Measurements from ENCODE around the gene MSH2.

DNA sequence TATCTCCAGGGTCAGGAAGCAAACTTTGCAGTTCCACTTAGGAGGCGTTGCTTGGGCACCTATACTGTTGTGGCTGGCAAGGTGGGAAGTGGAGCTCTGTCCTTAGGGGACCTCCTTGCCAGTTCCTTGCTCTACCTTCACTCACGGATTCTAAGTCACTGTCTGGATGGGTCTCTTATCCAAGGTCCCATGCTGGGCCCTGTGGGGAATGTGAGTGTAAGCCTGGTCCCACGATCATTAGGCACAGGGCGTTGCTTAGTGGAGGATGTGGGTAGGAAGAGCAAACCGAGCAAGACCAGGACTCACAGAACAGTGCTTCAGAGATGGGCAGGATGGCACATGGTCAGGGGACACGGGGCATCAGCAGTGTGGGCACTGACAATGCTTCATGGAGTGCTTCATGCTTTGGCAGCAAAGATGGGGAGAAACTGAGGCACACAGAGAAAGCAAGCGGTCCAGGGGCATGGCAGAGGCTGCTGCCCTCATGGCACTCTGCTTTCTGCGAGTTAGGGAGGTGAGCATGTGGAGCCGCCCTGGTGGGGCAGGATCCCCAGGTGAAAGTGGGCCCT, 104.8 kb downstream of the TTC7A start:
- PRO-cap, result no peak
- RAMPAGE, long total RNA, 4 experiments, result no peak in any of the 4 experiments

DNA sequence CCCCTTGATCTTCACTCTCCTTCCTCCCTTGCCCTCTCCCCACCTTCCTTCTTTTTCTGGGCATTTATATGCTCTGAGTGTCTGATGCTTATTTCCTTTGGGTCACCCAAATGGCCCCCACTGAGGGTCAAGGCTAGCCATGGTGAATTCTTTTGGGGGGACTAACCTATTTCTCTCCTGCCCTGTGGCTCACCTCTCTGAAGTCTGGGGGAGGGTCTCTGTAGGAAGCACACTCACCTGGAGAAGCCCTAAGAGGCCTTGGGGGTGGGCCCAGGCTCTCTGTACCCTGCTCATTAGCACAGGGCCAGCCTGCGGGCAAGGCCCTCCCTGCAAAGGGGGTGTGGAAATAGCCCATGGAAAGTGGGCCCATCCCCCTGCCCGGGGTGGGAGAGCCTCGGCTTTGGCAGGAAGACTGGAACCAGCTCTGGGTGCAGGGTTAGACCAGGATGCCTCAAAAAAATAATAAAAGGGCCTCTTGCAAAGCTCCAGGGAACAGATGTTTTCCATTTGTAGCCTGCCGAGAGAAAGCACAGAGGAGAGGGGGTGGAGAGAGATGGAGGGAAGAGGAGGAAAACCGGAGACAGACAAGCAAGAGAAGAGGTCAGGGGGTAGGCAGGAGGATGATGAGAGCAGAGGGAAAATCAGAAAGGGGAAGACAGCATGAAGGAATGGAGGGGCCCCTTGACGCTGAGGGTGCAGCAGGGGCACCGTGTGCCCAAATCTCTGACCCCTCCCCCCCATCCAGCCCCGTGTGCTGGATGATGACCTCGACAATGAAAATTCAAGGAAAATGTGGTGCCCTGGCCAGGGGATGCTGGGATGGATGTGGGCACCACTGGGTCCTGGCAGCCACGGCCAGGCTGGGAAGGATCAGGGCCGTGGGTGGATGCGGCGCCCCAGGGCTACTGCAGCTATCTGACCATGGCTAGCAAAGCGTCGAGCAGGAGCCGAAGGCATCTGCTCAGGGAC, 98.6 kb downstream of the STPG4 start:
- PRO-cap, result no peak
- RAMPAGE, long total RNA, 4 experiments, result no peak in any of the 4 experiments

DNA sequence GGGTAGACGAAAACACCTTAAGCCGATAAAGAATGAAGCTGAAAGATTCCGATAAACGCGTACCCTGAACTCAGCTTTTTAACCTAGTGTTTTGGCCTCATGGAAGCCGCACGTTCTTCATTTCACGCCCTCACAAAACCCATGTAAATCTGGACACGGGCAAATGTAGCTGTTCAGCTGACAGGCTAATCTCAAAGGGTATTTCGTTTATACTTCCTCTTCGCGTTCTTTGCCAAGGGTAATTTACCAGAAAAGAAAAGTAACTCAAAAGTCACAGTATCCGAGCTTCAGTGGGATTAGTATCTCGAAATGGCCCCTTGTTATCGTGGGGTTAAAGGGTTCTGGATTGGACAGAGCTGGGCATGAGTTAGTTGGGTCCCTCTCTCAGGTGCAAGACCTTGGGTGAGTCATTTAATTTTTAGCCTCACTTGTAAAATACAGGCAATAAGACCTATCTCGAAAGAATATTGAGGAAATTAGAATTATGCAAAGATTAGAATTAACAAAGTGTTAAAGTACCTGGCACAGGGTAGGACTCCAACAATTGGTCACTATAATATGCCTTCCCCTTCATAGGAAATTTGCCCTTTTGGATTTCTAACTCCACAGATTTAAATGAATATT, 841 bp upstream of the CALM2 start:
- PRO-cap, result no peak
- RAMPAGE, long total RNA, 4 experiments, result no peak in any of the 4 experiments

DNA sequence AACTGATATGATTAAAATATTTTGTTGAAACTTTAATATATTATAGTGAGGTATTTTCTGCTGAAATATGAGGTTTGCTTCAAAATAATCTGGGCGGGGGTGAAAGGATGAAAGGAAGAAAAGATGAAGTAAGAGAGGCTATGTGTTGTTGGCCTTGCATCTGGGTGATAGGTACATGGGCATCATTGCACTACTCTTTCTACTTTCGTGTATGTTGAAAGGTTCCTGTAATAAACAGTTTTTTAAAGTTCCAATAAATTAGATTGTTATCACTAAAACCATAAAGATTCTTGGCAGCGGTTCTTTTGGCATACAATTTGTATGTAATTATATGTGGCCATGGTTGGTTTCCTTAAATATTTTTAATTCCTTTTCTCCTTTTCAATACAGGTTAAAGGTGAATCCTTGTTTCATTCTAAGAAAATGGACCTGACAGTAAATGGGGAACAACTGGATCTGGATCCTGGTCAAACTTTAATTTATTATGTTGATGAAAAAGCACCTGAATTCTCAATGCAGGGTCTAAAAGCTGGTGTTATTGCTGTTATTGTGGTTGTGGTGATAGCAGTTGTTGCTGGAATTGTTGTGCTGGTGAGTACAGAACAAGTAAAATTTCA, 10.4 kb downstream of the EPCAM start:
- PRO-cap, result no peak
- RAMPAGE, long total RNA, 4 experiments, result no peak in any of the 4 experiments

DNA sequence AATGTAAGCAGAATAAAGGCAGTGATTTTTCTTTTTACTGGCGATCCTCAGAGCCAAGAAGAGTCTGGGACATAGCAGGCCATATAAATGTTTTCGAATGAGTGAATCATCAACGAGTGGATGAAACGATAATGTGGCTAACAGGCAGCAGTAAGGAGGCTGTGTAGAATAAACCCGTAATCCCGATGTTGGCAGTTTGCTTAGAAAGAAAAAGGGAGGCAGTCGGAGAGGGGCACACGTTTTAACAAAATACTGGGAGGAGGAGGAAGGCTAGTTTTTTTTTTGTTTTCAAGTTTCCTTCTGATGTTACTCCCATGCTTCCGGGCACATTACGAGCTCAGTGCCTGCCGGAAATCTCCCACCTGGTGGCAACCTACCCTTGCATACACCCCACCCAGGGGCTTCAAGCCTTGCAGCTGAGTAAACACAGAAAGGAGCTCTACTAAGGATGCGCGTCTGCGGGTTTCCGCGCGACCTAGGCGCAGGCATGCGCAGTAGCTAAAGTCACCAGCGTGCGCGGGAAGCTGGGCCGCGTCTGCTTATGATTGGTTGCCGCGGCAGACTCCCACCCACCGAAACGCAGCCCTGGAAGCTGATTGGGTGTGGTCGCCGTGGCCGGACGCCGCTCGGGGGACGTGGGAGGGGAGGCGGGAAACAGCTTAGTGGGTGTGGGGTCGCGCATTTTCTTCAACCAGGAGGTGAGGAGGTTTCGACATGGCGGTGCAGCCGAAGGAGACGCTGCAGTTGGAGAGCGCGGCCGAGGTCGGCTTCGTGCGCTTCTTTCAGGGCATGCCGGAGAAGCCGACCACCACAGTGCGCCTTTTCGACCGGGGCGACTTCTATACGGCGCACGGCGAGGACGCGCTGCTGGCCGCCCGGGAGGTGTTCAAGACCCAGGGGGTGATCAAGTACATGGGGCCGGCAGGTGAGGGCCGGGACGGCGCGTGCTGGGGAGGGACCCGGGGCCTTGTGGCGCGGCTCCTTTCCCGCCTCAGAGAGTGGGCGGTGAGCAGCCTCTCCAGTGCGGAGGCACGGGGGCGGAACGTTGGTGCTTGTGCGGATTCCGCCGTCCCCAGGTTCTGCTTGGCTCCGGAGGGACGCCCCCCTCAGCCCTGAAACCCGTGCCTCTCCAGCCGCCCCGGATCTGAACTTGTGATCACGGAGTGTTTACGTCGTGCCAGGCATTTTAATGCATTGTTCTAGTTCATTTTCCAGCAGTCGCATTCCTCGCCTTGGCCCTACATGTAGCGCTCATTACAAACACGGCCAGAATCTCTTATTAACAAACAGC, at the start of gene MSH2:
Gene MSH2, plus strand, starts transcription at position 679 of the 1,291 bp plus-strand sequence.
- PRO-cap, result bidirectional peak, plus-strand start at position 690 of the sequence, minus-strand start at position 496 of the sequence
- RAMPAGE, long total RNA, 4 experiments, result no peak in any of the 4 experiments

DNA sequence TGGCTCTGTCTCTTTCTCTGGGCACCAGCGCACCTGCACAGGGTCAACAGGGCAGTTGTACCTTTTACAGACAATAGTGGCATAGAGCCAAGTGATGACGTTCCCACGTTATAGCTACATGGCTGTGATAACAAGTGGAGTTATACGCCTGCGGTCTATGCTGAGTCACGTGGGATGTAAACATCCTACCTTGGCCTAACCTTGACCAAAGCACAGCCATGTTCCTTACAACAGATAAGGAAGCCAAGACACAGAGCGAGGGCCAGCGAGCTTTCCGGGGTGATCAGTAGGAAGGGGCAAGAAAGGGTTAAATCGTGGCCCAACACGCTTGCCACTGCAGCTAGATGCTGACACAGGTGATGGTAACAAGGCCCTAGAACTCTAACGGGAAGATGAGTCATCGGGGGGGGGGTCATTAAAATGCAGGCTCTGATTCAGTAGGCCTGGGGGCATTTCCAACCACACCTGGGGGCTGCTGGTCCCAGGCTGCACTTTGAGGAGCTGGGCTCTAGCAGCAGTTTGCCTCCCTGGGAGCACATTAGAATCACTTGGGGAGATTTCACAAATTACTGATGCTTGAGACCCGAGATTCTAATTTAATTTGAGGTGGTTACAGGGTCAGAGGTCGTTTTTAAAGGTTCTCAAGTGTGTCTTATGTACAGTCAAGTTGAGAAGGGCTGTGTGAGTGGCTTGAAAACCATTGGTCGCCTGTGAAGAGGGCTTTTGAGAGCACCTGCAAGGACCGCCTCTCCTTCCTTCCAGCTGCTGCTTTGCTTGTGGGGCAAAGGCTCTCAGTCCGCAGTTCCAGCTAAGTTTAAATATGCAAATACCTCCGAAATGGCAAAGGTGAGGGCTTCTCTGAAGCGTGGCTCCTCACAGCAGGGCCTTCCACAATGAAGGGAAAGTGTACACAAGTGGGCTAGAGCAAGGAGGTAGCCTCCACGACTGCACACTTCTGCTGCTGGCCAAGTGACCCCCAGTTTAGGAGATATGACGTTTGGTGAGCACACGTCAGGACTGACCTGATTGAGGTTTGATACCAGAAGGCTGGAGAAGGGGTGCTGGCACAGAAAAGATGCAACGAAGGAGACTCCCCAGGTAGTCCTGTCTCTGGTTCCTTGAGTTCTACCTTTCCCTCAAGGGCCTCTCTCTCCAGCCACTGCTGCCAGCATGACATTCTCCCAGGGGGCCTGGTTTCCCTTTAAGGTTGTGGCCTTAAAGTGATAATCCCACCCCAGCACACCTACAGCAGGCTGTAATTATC, 84.2 kb upstream of the KCNK12 start:
- PRO-cap, result no peak
- RAMPAGE, long total RNA, 4 experiments, result no peak in any of the 4 experiments

GRCh38 chr2:47811336-47812395, 28.7 kb downstream of the MSH6 start:
- PRO-cap, result no peak
- RAMPAGE, long total RNA, 4 experiments, result no peak in any of the 4 experiments

- PRO-cap, result no peak
- RAMPAGE, long total RNA, 4 experiments, result no peak in any of the 4 experiments
Measured at GRCh38 chr2:47832175-47833177, 49.5 kb downstream of the MSH6 start.

GRCh38 chr2:47879735-47880499, 26.4 kb downstream of the FBXO11 start:
- PRO-cap, result no peak
- RAMPAGE, long total RNA, 4 experiments, result start-site peak on the minus strand in 1 of 4 experiments, at chr2:47879856-47880161 at its widest, 5 reads per replicate

- PRO-cap, result bidirectional peak, plus-strand start at chr2:48529383, minus-strand start at chr2:48529238
- RAMPAGE, long total RNA, 4 experiments, result start-site peak on the minus strand in 1 of 4 experiments, at chr2:48529225-48529272 at its widest, 8 reads per replicate
Measured at GRCh38 chr2:48528948-48529644, 858 bp upstream of the STON1 start.

DNA sequence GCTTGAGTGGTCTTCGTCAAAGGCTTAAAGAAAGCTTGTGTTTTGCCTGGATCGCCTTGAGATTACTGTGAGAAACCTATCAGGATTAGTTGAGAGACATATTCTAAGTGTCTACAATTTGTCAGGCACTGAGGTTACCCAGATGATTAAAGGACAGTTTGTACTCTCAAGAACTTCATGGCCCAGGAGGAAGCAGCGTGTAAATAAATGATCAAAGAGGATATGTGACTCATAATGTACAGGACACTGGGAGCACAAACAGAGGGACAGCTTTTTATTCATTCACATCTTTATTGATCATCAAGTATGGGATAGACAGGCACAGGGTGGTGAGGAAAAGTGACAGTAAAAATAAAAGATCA, 152.6 kb upstream of the FSHR start:
- PRO-cap, result no peak
- RAMPAGE, long total RNA, 4 experiments, result no peak in any of the 4 experiments

GRCh38 chr2:53784989-53785312, 1.8 kb downstream of the ASB3 start:
- PRO-cap, result no peak
- RAMPAGE, long total RNA, 4 experiments, result no peak in any of the 4 experiments

- PRO-cap, result no peak
- RAMPAGE, long total RNA, 4 experiments, result no peak in any of the 4 experiments
Measured at GRCh38 chr2:53787674-53787936, 761 bp downstream of the ERLEC1 start.

GRCh38 chr2:53936104-53936872, 34.5 kb downstream of the PSME4 start:
- PRO-cap, result no peak
- RAMPAGE, long total RNA, 4 experiments, result no peak in any of the 4 experiments

DNA sequence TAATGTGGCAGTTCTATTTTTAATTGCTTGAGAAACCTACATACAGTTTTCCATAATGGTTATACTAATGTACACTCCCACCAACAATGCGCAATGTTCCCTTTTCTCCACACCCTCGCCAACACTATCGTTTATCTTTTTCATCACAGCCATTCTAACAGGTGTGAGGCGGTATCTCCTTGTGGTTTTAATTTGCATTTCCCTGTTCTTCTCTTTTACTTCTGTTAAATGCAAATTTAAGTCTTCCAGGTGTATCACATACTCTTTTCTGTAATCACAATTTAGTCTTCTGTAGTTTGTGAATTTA, 128.9 kb downstream of the ACYP2 start:
- PRO-cap, result no peak
- RAMPAGE, long total RNA, 4 experiments, result no peak in any of the 4 experiments

DNA sequence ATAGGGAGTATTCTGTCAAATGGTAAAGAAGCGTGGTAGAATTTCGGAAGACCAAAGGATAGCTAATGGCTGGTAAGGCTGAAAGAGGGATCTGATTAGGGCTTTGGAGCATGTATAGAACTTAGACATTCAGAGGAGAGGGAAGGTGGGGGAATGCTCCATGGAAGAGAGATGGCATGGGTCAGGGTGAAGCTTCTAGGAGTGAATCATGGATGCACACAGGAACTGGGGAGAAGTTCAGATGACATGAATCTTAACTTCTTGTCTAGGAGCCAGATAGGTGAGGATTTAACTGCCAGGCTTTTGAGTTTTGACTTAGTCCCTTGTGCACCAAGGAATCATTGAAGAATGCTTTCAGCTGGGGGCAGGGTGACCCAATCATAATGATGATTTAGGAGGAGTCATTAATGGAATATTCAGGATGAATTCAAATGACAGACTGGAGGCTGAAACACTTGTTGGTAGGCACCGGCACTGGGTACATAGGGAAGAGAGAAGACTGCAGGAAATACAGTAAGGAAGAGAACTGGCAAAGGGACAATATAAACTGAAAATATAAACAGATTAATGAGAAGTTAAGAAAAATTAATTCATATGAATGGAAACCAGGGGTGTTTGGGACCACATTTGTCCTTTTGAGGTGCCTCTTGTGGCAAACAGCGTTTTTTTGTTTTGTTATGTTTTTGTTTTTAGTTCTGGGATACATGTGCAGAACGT, 91.8 kb downstream of the TSPYL6 start:
- PRO-cap, result no peak
- RAMPAGE, long total RNA, 4 experiments, result start-site peak on the plus strand in 1 of 4 experiments, centred at position 210 of the sequence, 7 reads per replicate

GRCh38 chr2:54386760-54387392, 56.2 kb downstream of the C2orf73 start:
- PRO-cap, result no peak
- RAMPAGE, long total RNA, 4 experiments, result no peak in any of the 4 experiments

DNA sequence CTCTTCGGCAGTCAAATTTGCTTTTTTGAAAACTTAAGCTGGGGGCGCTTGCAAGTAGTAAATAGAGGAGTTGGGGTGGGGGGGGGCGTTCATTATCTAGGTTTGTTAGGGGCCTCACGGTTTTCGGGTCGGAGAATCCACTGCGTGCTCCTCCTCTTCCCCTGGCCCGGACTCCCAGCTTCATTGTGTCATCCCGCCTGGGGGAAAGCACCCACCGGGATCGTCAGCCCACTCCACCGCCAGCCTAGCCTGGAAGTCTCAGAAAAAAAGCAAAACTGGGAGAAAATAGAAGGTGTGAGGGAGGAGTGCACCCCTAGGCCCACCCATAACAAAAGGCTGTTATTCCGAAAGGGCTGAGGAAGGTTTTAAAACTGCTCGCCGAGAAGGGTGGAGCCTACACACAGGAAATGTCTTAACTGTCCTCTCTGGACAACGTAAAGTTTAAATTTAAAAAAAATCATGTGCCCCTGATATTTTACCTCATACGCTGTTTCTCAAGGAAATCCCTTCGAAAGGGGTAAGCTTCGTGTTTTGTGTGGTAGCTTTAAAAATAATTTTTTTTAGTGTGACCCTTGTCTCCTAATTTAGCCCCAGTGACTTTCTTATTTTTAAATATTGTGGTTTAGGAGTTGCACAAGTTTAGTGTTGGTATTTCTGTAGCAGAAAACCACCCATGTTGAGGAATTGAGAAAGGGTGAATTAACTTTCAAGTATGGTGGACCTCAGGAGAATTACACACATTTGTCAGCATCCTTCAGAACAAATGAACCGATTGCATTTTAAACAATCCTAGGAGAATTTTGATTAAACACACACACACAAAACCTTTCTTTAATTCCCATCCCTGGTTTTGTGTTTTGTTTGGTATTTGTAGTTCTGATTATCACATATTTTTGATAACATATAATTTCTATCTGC, 104.2 kb downstream of the SPTBN1 start:
- PRO-cap, result unidirectional peak, minus-strand start at position 367 of the sequence
- RAMPAGE, long total RNA, 4 experiments, result no peak in any of the 4 experiments

- PRO-cap, result no peak
- RAMPAGE, long total RNA, 4 experiments, result start-site peak on the plus strand in 1 of 4 experiments, at chr2:54571213-54571371 at its widest, 6 reads per replicate
Measured at GRCh38 chr2:54570727-54571568, 114.8 kb downstream of the SPTBN1 start.

GRCh38 chr2:54571892-54572270, 115.8 kb downstream of the SPTBN1 start:
- PRO-cap, result no peak
- RAMPAGE, long total RNA, 4 experiments, result start-site peak on the plus strand in 1 of 4 experiments, at chr2:54571981-54572116 at its widest, 12 reads per replicate

All from gastroesophageal sphincter (tissue), 4 donors.